T-cell (primary cell): ENCODE measurements around a stretch of chr17.

DNA sequence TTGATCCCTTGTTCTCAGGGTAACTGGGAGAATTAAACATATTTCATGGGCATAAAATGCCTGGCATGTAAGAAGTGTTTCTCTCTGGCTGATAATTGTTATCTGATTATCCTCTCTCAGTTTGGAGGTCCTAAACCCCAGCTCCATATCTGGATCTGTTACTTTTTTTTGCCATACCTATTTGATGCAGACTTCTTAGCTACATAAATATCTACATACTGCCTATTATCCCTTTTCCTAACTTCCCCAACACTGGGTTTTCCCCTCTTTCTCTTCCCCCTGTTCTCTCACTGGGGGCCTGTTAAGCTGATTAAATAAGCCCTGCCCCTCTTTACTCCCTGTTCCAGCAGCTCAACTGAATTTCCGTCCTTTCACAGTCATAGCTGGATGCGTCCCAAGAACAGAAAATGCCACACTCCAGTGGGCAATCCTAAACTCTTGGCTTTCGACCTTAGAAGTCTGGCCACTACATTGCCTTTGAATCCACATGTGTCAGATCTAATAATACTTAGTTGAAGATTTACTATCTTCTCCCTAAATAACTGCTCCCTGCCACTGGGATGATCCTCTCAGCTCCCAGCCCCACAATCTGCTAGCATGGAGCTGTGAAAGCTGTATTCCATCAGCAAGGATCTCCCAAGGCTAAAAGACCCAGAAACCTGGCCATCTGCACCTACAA lies 34.4 kb downstream of the KCNJ16 start:
- PRO-cap, 7 experiments: no peak in any of the 7 experiments

GRCh38 chr17:72118067-72118818 lies 2.6 kb upstream of the SOX9 start:
- PRO-cap, 7 experiments: no peak in any of the 7 experiments

DNA sequence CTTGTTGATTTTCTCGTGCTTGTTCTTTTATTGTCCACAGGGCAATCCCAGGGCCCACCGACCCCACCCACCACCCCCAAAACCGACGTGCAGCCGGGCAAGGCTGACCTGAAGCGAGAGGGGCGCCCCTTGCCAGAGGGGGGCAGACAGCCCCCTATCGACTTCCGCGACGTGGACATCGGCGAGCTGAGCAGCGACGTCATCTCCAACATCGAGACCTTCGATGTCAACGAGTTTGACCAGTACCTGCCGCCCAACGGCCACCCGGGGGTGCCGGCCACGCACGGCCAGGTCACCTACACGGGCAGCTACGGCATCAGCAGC lies 2.6 kb downstream of the SOX9 start:
- PRO-cap, 7 experiments: no peak in any of the 7 experiments

DNA sequence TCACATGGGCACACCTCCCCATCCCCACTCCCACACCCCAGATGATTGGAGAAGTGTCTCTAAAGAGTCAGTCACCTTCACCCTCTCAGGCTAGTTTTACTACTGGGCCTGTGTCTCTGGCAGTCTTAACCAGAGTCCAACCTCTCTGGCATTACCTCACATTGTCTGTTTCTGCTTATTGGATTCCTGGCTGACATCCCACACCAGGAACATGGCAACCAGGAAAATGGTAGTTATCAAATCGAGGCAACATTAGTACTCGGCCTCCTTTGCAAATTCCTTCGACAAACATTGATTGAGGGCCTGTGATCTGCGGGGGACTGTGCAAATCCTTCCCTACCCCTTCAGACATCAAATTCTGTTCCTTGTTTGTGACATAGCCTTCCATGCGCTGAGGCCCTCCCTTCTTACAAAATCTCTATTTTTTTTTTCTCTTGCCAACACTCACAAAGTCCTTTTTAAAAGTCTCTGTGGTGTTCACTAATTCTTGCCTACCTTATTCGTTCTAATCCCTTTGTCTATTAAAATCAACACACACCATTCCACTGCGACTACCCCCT lies 6.4 kb downstream of the SOX9 start:
- PRO-cap, 7 experiments: no peak in any of the 7 experiments

DNA sequence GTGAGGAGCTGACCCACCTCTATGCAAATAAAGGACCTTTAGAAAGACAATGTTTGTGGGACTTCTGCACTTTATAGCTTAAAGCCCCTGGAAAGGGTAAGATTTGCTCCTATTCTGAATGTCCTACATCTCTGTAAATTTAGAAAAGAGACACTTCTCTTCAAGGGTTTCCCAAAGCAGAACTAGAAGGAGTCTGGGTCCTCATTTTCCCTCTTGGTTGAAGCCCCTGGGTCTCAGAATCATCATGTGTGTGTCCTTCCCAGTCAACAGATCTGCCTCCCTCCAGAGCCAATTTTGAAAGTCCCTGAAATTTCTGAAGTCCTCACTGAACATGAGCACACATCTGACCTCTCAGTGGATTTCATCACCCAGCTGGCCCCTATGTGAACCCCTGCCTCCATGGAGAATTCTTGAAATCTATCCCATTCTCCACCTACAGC lies 14.6 kb downstream of the SOX9 start:
- PRO-cap, 7 experiments: no peak in any of the 7 experiments

- PRO-cap, 7 experiments: no peak in any of the 7 experiments
Observed at GRCh38 chr17:72182365-72183097, 61.7 kb downstream of the SOX9 start.

DNA sequence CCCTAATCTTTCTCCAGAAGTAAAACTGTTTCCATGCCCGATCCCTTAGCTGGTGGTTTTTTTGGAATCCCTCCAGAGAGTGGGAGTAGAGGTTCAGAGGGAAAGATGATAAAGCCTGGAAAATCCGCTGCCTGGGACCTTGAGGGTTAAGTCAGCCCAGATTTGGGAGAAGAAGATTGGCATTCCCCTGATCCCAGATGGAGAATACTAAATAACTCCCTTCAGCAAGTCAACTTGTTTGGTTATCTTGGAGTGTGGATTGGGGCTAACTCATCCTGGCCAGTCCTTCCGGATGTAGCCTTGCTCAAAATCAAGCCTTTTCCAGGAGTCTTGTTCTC lies 71.4 kb downstream of the SOX9 start:
- PRO-cap, 7 experiments: no peak in any of the 7 experiments

- PRO-cap, 7 experiments: peak in 1 of 7 experiments; most common plus-strand start chr17:72422564 (in 1)
Observed at GRCh38 chr17:72422283-72422717, 301.5 kb downstream of the SOX9 start.

DNA sequence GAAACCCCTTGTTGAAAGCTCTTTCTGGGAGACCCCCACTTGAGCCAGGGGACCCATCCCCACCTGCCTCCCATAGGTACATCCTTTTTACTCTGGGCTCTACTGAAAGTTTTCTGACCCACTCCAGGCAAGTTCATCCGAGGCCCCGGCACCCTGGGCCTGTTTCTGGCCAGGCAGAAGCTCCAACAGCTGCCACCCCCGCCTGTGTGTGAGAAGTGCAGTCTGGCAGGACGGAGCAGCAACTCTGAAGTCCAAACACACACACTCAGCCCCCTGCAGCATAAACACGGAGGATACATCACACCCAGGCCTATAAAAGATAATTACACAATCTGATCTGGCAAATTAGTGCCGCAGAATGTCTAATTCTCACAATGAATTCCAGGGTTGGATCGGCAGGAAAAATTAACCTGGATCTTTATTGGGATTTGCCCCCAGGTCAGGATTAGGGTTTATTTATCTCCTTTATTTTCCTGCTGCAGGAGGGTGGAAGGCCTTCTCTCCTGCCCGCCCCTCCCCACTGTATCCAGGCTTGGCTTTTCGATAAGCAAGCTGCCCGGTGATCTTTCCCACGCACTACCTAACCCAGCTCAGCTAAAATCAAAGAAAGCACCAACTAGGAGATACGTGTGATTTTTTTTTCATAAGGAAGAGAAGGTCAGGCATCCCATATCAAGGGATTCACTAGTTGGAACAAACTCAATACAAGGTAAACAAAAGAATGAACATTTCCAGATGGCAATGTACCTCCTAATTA lies 311.4 kb downstream of the SOX9 start:
- PRO-cap, 7 experiments: no peak in any of the 7 experiments

DNA sequence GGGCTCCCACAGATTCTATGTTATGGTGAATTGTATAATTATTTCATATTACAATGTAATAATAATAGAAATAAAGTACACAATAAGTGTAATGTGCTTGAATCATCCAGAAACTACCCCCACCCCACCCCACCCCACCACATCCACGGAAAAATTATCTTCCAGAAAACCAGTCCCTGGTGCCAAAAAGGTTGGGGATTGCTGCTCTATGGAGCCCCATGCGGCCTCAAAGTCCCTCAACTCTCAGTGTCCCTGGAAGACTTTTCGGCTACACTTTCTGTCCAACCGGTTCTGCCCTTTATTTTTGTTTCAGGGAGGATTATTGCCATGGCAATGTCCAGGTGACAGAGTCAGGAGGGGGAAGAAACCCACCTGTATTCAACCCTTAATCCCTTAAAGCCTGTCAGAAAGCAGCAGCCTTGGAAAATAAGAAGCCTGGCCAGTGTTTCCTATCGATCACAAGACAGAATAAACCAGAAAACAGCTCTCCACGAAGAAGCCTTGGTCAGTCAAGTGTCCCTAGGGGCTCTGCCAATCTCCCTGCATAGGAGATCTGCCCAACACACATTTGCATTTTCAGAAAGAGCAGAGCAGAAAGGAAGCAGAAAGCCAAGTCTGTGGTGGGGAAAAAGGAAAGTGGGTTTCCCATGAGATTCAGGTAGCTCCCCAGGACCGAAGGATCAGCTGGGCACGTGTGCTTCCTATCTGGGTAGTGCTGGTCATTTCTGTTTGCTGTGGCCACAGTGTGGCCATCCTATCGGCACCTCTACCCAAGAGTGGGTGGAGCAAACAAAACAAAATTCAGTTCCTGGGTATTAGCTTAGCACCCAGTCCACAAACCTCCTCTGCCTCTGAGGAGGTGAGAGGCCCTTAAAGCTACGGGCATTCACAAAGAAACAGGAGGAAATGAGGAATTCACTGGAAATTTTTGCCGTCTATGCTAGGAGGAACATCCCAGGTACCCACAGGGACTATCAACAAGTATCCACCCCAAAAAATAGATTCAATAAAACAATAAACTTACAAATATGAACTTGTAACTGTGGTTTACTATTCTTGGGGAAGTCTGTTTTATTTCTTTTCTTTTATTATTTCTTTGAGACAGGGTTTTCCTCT lies 342.8 kb downstream of the SOX9 start:
- PRO-cap, 7 experiments: no peak in any of the 7 experiments

GRCh38 chr17:72479127-72479678 lies 358.4 kb downstream of the SOX9 start:
- PRO-cap, 7 experiments: no peak in any of the 7 experiments

GRCh38 chr17:72528207-72528863 lies 407.5 kb downstream of the SOX9 start:
- PRO-cap, 7 experiments: no peak in any of the 7 experiments

DNA sequence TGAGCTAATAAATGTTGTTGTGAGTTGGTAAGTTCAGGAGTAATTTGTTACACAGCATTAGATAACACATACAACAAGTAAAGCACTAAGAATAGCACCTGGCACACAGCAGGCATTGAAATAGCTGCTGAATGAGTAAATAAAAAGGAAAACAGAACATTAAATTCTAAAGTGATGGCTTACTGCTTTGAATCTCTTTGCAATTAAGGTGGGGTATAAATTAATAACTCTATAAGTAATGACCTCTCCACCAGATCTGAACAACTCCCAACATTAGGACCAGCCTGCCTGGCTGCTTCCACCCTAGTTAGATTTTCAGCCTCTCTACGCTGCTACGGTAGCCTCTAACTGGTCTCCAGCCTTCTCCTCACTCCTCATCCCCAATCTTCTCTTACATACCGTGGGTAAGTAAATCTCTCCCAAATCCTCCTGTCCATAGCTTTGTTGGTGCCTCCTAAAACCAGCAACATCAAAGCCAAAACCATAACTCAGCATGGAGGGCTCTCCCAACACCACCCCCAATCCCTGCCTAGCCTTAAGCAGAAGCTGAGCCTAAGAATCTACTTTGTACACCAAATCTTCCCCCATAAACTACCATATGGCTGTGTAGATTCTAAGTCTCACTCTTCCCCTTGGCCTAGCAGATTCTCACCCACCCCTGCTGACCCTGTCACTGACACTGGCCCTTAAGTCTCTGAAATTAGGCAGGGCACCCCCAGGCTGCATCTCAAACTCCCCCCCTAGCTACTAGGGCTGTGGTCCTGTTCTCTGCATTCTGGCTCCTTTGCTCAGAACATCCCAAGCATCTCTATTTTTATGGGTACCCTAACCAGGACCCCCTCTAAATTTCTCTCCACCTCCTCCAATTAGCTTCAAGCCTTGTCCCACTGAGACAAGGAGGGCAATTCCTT lies 429.0 kb downstream of the SOX9 start:
- PRO-cap, 7 experiments: no peak in any of the 7 experiments

GRCh38 chr17:72571432-72572416 lies 450.9 kb downstream of the SOX9 start:
- PRO-cap, 7 experiments: no peak in any of the 7 experiments

DNA sequence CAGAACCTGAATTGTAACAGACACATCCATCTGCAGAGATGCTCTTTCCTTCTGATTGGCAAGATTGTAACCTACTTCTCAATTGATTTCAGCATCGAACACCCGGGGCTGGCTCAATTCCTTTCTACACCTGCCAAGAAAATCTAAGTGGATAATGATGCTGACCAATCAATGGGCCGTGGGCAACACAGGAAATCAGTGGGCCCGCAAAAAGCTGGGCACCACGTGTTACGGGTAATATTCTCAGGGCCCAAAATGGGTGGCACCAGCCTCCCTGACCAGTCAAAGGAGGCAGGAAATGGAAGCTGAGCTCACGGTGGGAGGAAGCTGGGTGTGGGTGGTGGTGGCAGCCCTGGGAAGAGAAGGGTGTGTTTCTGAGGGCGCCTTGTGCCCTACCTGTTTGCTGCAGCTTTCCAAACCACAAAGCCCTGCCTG lies 458.0 kb downstream of the SLC39A11 start:
- PRO-cap, 7 experiments: no peak in any of the 7 experiments

DNA sequence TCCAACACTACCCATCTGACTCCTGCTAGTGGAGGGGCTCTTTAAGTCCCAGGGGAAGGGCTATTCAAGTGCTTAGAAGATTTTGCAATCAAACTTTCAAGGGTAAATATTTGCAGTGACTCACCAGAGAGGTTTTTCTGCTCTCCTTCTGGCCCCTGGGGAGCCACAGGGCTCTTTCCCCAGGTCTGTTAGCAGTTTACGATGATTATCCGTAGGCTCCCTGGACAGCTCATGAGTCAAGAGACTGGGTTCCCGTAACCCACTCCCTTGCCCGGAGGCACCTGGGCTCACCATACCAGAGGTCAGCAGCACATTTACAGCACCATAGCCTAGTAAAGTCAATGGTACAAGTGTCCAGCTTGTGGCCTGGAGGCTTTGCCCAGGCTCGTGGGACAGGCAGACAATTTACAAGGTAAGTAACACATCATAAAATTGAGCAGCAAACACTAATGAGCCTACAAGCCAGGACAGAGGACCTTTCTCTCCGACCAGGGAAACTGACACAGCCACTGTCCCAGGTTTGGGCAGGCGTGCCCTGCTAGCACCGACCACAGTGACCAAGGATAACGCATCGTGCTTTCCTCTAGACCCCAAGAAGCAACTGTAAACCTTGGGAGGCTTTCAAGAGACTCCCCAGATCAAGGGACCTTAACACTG lies 408.4 kb downstream of the SLC39A11 start:
- PRO-cap, 7 experiments: no peak in any of the 7 experiments

GRCh38 chr17:72931519-72932030 lies 160.9 kb downstream of the SLC39A11 start:
- PRO-cap, 7 experiments: no peak in any of the 7 experiments

GRCh38 chr17:73165958-73166691 lies 1.3 kb downstream of the SSTR2 start:
- PRO-cap, 7 experiments: no peak in any of the 7 experiments

- PRO-cap, 7 experiments: no peak in any of the 7 experiments
Observed at GRCh38 chr17:73166692-73167585, 2.1 kb downstream of the SSTR2 start.

DNA sequence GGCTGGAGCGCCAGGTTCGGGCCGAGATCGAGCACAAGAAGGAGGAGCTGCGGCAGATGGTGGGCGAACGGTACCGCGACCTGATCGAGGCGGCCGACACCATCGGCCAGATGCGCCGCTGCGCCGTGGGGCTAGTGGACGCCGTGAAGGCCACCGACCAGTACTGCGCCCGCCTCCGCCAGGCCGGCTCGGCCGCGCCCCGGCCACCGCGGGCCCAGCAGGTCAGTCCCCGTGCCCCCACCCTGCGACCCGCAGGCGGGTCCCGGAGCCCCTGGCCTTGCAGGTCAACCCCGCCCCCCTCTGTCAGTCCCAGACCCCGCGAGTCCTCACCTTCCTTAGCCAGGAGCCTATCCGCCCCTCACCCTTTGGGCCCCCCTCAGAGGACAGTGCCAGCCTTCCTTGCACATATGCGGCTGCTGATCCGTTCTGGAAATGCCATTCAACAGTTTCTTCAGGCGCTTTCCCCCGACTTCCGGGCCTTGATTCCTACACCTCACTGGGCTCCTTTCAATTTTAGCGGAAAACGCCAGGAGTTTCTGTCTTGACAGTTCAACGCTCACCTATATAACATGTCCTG lies 397 bp downstream of the COG1 start:
- PRO-cap, 7 experiments: no peak in any of the 7 experiments